ENCODE measurements around a stretch of chr3.

GRCh38 chr3:197659160-197659728 lies 77.5 kb downstream of the RUBCN start:
- RRBS = no CpG with 5 or more reads among the region's 18 CpGs

- RRBS = no CpG with 5 or more reads among the region's 3 CpGs
Measured at GRCh38 chr3:197809124-197809894, 18.3 kb downstream of the LRCH3 start.

GRCh38 chr3:197844288-197844739 lies 53.3 kb downstream of the LRCH3 start:
- RRBS = no CpG with 5 or more reads among the region's 6 CpGs

DNA sequence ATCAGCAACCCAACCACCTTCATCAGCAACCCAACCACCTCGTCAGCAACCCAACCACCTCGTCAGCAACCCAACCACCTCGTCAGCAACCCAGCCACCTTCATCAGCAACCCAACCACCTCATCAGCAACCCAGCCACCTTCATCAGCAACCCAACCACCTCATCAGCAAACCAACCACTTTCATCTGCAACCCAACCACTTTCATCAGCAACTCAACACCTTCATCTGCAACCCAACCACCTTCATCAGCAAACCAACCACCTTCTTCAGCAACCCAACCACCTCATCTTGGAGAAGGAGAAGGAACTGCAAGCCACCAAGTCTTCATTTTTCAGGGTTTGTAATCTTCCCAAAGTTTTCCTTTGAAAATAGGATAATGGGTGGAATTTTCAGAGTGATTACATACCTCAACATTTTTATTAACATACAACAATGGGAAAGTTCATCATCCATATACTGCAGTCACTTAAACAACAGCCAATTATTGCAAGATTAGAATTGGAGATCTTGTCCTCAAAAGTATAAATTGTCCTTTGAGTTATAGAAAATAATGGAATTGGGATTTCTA lies 78.9 kb downstream of the LMLN start:
- RRBS = no CpG with 5 or more reads among the region's 3 CpGs

DNA sequence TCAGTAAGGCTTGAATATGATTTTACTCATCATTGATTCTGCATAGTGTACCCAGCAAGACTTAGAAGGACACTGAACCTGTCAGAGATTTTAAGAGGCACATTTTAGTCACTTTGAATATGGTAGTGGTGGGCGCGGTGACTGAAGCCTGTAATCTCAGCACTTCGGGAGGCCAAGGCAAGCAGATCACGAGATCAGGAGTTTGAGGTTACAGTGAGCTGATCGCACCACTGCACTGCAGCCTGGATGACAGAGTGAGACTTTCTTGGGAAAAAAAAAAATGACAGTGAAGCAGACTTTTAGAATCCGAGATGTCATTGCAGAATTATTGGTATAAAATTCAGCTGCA lies 82.1 kb downstream of the LMLN start:
- RRBS = no CpG with 5 or more reads among the region's 6 CpGs